NT2/D1 (cell line): ENCODE measurements around a stretch of chr16.

DNA sequence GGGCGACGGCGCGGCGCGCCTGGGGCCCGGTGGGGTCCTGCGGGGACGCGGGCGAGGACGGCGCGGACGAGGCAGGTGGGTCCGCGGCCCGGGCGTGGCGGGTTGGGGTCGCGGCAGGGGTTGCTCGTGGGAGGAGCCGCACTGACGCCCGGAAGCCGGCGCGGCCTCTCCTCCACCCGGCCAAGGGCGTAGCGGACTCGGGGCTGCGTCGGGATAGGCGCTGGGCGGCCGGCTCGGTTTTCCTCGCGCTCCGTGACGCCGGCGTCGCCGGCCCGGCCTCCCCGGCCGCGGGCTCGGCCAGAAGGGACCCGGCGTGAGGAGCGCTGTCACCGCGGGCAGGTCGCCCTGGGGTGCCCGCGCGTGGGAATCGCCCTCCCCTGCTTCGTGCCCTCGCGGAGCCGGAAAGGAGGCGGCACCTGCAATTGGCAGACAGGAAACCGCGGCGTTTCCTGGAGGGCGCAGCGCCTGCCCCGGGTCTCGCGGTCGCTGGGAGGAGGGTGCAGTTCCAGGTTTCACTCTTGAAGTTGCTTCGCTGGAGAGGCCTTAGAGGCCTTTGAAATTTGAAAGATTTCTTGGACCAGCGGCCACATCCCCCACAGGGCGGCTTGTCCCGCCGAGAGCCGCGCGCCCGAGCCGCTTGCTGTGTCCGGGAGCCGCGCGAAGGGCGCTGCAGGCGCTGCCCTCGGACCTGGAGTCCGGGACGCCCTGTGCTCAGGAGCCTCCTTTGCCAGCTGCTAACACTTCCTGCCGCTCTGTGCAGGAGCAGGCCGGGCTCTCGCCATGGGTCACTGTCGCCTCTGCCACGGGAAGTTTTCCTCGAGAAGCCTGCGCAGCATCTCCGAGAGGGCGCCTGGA lies 661 bp downstream of the ZNF276 start:
- RRBS, 2 experiments, result 1 to 5% methylated on average over 64 of the region's 104 CpGs

GRCh38 chr16:89863020-89863540 lies 10.3 kb upstream of the TCF25 start:
- RRBS, 2 experiments, result no CpG with 5 or more reads among the region's 13 CpGs

- RRBS, 2 experiments, result no CpG with 5 or more reads among the region's 23 CpGs
Observed at GRCh38 chr16:89935612-89935899, 12.4 kb downstream of the TUBB3 start.

DNA sequence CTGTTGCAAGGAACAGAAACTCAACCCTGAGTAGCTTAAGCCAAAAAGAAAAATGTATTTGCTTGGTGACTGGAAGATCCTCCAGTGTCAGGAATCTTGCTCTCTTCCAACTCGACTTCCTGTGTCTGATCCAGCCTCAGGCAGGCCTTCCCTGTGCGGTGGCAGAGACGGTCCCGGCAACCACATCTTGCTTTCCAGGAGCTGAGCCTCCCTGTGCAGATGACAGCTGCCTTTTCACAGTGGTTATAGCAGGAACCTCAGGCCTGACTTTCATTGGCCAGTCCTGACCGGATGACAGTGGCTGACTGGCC lies 9.3 kb downstream of the DEF8 start:
- RRBS, 2 experiments, result 80% methylated on average over 1 of the region's 5 CpGs; no CpG with 5 or more reads in 1 of the 2 experiments